HTERT-HM (cell line): ENCODE measurements around a stretch of chr17.

DNA sequence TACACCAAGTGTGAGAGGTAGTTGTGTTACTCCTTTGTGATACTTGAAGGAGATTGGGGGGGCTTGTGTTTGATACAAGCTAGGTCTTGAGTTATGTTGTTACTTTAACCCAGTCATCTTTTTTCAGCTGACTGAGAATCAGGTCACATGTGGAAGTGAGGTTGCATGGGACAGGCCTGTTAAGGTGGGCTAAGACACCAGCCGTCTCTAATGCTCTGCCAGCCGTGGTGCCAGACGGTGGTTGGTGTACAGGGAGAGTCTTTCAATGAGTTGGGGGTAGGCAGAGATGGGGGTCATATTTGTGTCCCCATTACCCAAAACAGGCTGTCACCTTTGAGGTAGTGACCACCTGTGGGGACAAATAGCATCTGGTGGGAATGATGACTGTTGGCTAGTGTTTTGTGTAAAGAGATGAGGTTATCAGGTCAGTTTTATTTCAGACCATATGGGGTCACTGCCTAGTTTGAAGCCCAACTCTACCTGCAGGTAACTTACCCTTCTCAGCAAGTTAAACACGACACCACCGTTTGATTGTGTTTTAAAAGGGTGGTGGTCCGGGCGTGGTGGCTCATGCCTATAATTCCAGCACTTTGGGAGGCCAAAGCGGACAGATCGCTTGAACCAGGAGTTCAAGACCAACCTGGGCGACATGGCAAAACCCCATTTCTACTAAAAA is 1.8 kb downstream of the RPL38 start:
- RRBS: no CpG with 5 or more reads among the region's 10 CpGs

DNA sequence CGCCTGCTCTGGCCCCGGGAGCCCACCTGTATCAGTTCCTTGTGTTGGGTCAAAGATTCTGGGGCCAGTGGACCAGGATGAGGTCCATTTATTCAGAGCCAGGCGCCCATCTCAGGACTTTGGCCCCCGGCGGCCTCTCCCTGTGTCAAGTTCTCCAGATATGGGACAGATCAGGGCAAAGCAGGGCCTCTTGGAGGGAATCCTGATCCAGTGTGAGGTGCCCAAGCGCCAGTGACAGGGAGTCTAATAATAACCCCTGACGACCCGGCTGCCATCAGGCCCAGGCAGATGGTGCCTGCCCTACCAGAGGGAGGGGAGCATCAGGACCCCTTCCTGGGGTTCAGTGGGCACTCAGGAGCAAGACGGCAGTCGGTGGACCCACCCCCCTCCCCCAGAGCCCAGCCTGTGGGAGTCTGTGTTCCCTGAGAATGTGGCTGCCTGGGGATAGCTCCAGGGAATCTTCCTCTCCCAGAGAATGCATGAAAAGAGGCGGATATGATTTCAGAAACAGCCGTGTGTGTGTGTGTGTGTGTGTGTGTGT is 1.4 kb downstream of the TTYH2 start:
- RRBS: 21% methylated on average over 3 of the region's 12 CpGs

DNA sequence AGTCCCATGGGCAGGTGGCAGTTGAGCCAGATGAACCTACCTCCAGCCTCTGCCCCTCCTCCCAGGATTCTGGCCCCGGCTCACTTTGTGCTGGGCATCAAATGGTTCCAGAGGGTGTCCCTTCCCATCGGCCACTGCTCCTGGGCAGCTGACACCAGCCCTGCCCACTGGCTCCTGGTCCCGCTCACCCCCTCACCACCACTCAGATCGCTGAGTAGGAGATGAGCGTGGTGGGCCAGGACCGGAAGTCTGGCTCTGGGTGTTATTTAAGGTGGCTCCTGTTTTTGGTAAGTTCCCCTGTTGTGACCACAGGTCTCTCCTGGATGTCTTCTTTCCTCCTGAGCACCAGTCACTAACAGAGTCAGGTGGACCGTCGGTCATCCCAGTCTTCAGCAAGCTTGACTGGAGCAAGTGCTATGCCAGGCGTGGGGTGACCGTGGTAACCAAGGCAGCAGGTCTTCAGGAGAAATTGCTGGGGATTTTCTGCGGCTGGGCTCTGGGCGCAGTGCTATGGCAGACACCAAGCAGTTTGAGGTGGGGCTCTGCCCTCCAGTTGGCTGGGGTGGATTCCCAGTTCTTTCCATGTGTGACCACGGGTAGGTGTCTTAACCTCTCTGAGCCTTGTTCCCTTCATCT is 2.2 kb downstream of the TTYH2 start:
- RRBS: no CpG with 5 or more reads among the region's 13 CpGs

GRCh38 chr17:74373579-74374733 is 6.7 kb downstream of the GPR142 start:
- RRBS: no CpG with 5 or more reads among the region's 20 CpGs

DNA sequence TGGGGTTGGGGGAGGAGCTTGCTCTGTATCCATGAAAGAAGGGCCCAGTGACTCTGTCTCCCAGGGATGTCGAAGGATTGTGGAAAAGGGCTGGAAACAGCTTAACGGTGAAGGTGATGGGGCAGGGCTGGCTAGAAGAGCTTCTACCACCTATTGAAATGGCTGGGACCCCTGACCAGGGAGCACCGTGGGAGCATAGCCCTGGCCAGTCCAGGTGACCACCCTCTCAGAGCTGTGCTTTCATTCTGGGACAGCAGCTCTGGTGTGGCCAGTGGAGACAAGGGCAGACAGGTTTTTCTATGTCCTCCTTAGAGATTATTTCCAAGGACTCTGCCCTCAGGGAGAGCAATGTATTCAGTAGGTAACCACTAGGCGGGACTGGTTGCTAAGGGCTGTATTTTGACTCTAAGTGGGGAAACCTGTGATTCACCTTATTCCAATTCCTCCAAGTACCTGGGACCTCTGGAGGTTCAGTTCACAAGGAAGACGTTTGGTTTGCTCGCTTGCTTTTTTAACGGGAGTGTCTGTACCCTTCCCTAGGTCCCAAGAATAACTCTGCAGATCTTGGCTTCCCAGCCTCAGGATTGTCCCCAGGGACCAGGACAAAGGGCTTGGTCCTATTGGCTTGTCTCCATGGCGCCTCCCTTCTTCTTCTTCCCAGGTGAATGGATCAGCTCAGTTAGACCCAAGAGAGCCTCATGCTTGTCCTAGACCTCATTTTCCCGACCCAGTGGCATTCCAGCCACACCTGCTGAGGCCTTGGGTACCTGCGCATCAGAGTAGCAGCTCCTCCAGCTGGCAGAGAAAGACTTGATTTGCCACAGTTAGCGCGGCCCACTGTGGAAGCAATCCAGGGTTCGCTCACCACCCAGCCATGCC is 13.4 kb downstream of the GPR142 start:
- RRBS: no CpG with 5 or more reads among the region's 13 CpGs

DNA sequence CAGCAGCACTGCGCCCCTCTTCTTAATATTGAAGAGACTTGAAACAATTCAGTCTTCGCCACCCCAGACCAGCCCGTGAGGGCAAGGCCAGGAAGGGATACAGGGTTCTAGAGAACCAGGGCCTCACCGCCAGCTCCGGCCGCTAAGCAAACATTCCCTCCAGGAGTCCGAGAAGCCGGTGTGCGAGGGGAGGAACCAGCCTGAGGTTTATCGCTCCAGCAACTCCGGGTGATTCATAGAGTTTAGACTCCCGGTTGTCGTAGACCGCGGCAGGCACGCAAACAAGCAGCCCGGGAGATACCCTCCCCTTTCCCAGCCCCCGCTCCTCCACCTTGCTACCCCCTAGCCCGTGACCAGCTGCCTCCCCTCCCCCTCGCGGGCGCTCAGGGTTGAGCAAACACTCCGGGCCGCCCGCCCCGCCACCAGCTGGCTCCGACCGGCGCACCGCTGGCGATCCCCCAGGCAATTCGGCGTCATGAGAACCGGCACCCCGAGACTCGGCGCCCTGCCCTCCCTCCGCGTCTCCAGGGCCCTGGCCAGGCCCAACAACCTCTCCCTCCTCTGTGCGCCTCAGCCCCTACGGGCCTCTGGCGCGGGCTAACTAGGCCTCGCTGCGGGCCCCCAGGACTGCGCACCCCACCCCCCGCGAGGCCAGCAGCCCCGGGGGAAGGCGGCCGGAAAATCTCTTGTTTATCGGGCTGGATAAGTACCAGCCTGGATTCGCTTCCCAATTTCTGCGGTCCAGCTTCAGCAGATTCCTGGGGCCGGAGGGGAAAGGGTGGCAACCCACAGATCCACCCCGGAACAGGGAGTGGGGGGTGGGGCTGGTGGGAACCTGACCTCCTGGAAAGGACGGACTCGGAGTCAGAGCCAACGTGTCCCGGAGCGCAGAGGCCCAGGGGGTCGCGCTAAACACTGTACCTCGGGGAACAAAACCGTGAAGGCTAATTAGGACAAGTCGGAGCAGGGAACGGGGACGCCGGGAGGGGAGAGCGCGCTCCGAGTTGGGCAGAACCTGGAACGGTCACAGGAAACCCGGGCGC is 1.0 kb upstream of the GPRC5C start:
- RRBS: 6% methylated on average over 41 of the region's 75 CpGs

- RRBS: 13% methylated on average over 33 of the region's 75 CpGs
These were observed 12.4 kb upstream of the CD300A start for GRCh38 chr17:74453706-74454714.

GRCh38 chr17:74478558-74479093 is 12.2 kb downstream of the CD300A start:
- RRBS: no CpG with 5 or more reads among the region's 6 CpGs

DNA sequence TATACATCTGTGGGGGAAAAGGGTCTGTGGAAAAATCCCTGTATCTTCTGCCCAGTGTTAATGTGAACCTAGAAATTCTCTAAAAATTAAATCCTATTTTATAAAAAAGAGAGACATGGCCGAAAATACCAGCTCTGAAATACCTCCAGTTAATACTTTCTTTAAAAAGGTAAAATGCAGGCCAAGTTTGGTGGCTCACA is 6.2 kb upstream of the CD300LF start:
- RRBS: no CpG with 5 or more reads among the region's 1 CpG

DNA sequence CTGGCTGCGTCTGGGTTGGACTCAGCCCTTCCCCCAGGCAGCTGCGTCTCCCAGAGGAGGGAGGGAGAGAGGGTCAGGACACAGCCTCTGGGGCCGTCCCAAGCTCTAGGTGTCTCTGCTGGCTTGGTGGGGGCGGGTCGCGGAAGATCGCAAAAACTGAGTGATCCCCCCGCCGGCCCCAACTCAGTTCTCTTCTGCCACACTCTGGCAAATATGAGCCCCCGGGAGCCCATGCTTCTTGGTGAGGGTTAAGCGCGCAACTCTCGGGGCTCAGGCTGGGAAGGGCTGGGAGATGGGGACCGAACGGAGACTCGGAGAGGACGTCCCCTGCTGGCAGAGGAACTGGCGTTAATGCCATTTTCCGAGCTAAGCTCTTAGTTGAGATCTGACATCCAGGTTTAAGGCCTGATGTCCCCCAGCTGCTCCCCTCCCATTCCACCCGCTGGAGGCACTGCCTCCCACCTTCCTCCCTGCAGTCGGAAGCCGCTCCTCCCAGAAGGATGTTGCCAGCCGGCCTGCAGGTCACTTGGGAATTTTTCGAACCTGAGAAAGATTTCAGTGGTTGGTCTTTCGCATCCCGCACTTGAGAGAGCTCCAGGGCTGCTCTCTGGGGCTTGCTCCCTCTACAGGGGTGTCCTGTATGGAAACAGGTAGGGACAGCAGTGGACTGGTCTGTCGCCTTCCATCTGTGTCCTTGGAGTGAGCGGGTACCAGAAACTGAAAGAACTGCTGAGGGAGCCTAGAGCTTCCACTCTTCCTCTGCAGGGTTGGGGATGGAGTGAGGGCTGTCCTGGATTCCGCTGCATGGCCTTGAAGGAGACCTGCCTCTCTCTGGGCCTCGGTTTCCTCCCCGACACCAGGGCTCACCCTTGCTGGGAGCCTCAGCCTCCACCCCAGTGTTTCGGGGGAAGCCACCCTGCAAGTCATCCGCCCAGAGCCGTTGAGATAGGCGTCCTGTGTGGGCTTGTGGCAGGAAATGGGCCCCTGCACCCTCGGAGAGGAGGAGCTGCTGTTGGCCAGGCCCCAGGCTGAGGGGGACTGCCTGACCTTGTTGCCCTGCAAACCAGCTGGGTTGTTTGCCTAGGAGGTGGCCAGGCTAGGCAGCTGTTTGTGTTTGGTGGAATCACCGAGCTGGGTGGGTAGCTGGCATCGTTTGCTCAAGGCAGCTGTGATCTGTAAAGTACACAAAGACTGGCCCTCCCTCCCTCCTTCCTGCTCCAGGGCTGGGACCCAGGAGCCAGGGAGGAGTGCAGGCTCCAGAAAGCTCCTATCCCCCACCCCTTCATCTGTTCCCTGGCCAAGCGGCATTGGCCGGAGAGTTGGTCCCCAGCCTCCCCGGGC is 832 bp downstream of the RAB37 start:
- RRBS: no CpG with 5 or more reads among the region's 41 CpGs

GRCh38 chr17:74752687-74753384 is 4.4 kb downstream of the NHERF1 start:
- RRBS: no CpG with 5 or more reads among the region's 10 CpGs

DNA sequence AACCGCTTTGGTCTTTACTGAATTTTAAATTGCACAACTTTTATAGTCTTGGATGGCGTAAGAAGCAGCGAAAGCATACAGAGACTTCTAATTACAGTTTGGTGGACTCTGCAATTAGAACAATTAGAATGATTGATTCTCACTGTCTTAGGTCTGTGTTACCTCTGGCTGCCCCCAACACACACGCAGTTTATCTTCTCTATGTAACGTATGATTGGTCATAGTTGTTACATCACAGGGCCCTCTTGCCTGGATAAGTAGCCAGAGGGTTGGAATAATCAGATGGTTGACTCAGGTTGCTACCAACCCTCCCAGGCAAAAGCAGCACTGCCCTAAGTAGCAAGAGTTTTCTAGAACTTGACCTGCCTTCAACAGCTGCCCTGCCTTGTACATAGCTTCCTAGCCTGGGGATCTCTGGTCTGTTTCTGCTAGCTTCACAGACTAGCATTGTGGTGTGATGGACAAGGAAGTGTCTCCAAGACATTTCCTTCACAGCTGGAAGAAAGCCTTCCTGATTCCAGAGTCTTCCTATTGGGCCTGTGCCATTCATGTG is 1.8 kb downstream of the TMEM104 start:
- RRBS: no CpG with 5 or more reads among the region's 5 CpGs

DNA sequence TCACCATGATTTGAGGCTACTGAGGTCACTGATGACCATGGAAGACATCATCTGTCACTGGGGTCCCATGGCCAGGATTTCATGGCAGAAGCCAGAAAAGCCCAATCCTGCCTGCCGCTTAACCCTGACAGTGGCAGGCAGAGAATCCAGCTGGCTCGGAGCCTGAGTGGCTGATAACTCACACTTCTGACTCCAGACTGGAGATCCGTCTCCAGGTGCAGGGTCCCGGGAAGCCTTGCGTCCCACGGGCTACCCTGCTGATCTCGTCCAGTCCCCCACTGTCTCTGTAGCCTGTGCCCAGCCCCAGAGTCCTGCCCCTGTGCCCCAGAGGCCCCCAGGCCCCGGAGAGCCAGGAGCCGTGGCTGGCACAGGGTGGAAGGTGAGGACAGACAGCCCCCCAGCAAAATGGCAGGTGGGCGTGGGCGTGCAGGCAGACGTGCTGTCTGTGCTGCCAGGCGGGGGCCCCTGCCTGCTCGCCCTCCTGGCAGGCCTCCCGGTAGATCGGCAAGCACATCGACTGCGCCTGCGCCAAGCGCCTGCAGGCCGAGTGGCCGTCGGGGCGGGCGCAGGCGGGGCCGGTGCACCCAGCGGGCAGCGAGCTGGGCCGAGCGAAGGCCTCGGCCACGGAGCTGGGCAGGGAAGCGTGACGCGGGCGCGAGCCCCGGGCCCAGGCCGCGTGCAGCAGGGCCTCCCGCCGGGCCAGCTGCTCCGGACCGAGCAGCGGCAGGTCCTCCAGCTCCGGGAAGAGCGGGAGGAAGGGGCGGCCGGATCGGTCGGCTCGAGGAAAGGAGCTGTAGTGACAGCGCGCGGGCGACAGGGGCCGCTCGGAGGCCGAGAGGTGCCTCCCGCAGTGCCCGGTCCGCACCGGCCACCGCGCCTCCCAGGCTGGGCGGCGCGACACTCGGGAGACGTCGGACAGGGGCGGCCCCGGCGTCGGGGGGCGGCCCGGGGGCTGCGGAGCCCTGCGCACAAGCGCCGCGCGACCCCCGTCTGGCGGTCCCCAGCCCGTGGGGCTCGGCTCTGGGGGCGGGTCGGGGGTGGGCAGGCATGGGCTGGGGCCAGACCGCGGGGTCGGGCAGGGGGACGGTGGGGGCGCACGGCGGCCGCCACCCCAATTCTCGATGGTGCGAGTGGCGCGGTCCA is 17.1 kb downstream of the GRIN2C start:
- RRBS: 8% methylated on average over 46 of the region's 102 CpGs

GRCh38 chr17:74861169-74862100 is 1.8 kb upstream of the GRIN2C start:
- RRBS: 5% methylated on average over 49 of the region's 107 CpGs

DNA sequence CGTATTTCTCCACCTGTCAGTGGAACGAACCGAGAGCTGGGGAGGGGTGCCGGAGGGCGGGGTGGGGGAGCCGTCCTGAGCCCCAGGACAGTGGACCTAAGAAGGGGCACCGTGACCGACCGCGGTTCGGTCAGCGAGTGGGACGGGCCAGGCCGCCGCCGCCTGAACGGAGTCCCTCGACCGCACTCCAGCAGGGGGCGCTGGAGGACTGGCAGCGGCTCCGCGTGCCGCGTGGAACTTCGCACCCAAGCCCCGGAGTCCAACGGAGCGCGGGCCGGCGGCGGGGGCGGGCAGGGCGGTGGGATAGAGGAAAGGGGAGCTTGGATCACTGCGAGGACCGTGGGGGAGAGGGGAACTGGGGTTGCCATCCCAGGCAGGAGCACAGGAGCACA is 440 bp upstream of the USH1G start:
- RRBS: under 1% methylated on average over 3 of the region's 37 CpGs

GRCh38 chr17:75013666-75013984 is 1.2 kb downstream of the MRPL58 start:
- RRBS: no CpG with 5 or more reads among the region's 4 CpGs

GRCh38 chr17:75034418-75035322 is 12.1 kb downstream of the ATP5PD start:
- RRBS: under 1% methylated on average over 11 of the region's 65 CpGs

DNA sequence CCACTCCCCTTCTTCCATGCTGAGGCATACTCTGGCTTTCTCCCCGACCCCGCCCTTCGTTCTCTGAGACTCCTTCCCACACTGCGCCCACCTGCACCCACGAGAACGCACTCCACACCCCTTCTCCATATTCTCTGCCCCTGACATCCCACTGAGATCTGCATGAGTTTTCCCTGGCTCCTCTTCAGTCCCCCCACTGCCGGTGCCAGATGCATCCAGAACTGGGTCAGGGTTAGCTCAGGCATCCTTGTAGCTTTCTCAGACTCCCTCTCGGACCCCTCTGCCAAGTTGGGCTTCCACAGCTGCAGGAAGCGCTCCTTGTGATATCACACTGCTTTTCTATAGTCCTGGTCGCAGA is 709 bp downstream of the KCTD2 start:
- RRBS: no CpG with 5 or more reads among the region's 10 CpGs

DNA sequence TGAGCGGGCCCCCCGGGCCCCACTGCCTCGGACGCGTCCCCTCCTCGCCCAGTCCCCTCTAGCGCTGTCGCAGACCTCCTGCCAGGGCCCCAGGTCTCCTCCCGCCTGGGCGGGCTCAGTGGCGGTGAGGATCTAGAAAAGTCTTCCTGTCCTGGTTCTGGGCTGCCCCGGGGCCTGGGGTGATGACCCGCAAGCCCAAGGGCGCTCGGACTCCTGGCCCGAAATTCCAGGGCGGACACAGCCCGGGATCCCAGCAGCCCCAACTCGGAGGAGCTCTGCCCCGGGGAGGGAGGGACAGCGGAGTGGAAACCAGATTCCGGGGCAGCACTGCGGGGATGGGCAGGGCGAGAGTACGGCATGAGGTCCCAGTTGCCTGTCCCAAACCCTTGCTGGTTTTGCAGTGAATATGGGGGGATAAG is 301 bp downstream of the SLC16A5 start:
- RRBS: 8% methylated on average over 12 of the region's 25 CpGs

DNA sequence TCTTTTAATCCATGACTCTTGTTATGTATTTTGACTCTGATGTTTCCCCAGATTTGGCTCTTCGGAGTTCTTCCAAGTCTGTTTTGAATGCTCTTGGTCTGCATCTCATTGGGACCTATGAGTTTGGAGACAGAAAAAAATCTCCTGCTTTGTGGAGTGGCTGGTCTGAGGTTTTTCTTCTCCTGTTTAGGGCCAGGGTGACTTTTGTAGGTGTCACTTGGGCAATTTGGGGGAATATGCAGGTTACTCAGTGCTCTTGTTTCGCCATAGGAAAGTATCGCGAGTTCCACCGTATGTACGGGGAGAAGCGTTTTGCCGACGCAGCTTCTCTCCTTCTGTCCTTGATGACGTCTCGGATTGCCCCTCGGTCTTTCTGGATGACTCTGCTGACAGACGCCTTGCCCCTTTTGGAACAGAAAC is 27.0 kb downstream of the GGA3 start:
- RRBS: no CpG with 5 or more reads among the region's 13 CpGs